Hair follicular keratinocyte (primary cell): Measurements from ENCODE around the genes SLC7A8 and MYH7.

- RAMPAGE, long total RNA = no peak
Measured at GRCh38 chr14:22872874-22873275, 1.3 kb downstream of the LRP10 start.

DNA sequence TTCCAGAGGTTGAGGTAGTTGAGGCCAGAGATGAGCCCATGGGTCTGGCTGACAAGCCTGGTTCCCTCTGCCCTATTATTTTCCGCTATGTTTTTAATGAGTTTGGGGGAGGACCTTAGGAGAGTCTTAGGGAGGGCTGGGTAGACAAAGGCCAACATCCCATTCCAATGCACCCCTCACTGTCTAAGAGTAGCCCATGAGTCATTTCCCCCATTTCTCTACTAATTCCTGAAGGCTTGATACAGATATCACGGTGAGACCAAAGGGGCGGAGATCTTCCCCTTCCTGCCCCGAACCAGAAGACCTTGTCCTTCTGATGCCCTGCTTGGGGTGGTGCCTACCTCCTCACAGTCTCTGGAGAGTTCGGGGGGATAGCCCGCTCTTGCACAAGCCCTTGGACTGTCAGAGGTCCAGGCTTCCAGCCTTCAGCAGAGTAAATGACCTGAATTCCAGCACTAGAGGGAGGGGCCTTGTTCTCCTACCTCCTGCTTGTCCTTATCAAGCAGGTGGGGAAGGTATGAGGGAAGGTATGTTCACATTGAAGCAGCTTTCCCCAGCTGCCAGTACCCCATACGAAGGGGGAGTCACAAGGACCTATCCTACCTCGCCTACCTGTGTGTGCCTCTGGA, 3.5 kb downstream of the PSMB11 start:
- RAMPAGE, long total RNA = no peak

GRCh38 chr14:23056521-23056720, 899 bp downstream of the CDH24 start:
- RAMPAGE, long total RNA = no peak

DNA sequence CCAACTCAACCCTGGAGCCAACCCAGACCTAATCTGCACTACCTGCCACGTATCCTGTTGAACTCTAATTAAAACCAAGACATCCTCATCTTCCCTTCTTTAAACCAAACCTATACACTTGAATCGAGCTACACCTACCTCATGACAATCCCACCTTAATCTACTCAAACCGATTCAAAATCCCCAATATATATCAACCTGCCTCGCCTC, 860 bp downstream of the ACIN1 start:
- RAMPAGE, long total RNA = no peak

DNA sequence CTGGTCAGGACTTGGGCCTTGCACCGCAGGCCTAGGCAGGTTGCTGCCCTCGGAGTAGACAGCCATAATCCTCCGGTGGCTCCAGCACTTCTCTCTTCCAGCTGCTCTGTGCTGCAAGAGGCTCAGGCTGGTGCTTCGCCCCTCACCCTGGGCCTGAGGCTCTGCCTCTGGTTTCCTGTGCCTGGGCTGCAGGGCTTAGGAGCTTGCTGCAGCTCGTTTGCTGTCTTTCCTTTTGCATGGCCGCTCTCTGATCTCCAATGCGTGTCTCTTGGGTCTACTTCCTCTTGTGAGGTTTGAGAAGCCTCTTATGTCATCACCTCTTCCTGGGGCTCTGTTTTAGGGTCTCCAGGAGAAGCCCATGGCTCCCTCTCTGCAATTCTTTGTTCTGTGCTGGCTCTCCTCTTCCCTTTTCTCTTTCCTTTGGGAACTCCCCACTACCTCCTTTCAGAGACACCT, 969 bp upstream of the CEBPE start:
- RAMPAGE, long total RNA = no peak

GRCh38 chr14:23137240-23137959, 18.3 kb upstream of the CEBPE start:
- RAMPAGE, long total RNA = no peak

DNA sequence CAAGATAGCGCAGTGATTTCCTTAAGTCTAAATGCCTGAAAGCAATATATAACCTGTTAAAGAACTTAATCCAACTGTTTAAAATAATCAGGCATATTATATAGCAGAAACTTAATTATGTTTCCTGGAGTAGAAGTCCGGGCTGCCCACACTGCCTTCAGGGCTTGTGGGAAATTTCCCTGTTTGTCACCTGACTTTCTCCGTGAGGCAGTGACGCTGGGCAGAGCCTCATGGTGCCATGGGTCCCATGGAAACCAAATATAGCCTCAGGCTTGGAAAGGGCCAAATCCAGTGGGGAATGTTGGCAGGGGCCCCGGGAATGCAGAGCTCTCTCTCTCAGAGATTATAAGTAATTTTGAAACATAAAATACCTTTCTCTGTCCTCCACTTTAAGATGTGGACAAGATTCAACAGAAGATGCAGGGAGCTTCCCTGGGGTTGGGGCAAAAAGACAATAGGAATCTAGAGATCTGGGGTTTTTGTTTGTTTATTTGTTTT, 23.0 kb upstream of the CEBPE start:
- RAMPAGE, long total RNA = no peak

GRCh38 chr14:23153523-23153832, 30.0 kb downstream of the SLC7A8 start:
- RAMPAGE, long total RNA = no peak

DNA sequence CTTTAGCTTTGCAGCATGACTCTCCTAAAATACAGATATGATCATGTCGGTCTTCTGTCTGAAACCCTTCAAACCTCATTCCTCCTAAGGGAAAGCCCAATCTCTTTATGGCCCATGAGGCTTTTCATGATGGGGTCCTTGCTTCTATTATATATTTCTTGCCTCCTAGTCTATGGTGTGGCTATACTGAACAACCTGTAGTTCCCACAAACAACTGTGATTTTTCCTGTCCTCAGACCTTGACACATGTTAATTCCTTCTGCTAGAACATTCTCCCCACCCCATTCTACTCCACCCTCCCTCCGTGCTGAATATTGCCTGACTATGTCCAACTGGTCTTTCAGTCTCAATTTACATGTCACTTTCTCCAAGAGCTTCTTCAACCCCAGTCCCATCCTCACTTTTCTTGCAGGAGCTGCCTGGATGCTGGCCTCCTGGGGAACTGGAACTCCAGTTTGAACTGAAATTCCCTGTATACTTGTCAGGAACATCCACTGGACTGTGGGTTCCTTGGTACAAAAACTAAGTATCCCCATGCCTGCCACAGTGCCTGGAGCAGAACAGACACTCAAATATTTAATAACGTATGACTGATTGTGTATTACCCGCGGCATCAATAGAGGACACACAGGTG, 25.9 kb downstream of the SLC7A8 start:
- RAMPAGE, long total RNA = no peak

DNA sequence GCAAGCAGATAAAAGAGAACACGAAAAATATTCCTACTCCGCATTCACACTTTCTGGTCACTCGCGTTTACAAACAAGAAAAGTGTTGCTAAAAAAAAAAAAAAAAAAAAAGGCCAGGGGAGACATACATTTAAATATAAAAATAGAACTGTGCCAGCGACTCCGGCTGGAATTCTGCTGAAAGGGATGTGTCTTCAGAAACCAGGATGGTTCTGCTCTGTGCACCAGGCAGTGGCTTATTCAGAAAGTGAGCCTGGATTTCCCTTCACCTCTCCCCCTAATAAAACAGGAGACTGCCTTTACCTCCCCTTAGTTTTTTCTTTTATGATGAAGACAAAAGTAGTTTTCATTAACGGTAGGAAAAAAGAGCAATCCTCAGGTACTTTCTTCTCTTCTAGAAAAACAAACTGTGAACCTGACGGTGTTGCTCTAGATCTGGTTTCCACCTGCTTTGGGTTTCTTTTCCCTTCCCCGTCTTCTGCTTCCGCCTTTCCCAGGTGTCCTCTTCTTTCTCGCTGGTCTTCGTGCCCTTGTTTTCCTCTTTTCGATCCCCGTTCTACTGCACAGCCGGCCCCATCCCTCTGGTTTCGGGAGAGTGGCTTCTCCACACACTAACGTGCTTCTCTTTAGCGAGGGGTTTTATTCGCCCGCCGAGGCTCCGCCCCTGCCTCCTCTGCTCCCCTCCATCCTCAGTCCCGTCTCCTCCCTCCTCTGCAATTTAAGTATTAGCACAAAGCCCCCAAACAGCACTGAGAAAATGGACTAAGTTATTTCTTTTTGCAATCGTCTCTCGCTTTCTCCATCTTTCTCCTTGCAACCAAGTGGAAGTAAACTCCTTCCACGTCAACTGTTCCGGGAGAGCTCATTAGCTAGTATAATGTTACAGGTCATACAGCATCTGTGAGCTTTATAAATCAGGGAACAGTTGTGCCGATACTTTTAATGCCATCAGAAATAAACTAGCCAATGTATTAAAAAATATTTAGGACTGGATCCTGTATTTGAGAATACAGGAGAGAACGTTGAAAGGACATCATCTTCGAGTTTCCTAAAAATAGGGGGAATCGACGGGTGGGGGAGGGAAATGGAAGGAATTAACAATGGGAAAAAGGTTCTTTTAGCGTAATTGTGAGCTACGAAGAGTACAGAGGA, at the start of gene SLC7A8:
TSS of gene SLC7A8 (minus strand) at position 613 of the 1,152 bp plus-strand sequence.
- RAMPAGE, long total RNA = no peak

GRCh38 chr14:23286220-23287082, 519 bp upstream of the HOMEZ start:
- RAMPAGE, long total RNA = no peak

DNA sequence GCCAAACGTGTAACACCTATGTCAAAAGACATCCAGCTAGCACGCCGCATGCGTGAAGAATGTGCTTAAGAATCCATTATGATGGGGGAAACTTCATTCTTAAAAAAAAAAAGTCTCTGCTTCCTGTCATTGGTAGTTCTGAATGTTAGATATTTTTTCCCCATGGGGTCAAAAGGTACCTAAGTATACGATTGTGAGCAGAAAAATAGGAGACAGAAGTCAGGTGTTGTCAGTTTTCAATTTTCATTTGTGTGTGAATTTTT, 7.3 kb downstream of the PPP1R3E start:
- RAMPAGE, long total RNA = no peak

GRCh38 chr14:23299222-23299623, 3.4 kb downstream of the PPP1R3E start:
- RAMPAGE, long total RNA = no peak

DNA sequence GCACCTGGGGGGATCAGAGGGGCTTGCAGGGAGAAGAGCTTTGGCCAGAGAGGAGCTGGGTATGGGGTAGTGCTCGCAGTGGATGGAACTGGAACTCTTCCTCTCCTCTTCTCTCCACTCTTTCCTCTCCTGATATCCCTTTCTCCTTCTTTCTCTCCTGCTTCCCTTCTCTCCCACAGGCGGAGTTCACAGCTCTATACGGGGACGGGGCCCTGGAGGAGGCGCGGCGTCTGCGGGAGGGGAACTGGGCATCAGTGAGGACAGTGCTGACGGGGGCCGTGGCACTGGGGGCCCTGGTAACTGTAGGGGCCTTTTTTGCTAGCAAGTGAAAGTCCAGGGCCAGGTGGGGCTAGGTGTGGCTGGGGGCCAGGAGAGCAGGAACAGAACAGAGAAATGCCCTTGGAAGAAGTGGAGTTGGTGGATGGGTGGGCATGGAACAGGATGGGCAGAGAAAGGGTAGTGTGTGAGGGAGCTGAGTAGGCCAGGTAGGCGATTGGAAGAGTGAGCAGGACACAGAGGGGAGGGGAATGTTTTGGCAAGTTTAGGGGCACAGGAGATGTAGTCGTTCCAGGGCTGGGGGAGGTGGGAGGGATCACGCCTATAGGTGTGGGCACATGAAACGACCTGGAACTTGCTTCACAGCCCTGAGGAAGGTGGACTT, 2.1 kb downstream of the BCL2L2 start:
- RAMPAGE, long total RNA = no peak

DNA sequence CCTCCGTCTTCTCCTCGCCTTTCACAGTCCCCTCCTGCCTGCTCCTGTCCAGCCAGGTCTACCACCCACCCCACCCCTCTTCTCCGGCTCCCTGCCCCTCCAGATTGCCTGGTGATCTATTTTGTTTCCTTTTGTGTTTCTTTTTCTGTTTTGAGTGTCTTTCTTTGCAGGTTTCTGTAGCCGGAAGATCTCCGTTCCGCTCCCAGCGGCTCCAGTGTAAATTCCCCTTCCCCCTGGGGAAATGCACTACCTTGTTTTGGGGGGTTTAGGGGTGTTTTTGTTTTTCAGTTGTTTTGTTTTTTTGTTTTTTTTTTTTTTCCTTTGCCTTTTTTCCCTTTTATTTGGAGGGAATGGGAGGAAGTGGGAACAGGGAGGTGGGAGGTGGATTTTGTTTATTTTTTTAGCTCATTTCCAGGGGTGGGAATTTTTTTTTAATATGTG, 4.5 kb downstream of the PABPN1 start:
- RAMPAGE, long total RNA = no peak

DNA sequence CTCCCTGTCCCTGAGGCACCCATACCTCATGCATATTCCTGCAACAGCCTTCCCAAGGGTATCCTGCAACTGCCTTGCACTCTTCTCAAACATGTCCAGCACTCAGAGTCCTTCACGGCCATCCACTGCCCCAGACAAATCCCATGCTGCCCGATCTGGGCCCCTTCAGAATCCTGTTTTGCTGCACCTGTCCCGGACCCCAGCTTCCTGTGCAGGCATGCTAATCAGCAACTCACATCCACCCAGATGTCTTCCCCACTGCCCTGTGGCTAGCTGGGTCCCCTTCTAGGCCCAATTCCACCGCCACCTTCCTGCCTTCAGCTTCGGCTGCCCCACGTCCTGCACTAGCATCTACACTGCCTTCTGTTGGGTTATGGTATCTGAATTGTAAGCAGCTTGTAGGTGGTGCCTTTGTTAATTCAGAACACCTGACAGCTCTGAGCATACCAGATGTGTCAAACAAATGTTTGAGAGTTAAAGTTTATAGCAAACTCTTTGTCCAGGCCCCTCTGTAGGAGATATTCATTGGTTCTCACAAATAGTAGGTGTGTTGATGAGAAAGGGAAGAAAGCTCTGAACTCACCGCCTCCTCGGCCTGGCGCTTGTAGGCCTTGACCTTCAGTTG, 5.9 kb downstream of the CMTM5 start:
- RAMPAGE, long total RNA = no peak

GRCh38 chr14:23409300-23409891, 1.3 kb upstream of the MYH6 start:
- RAMPAGE, long total RNA = no peak

DNA sequence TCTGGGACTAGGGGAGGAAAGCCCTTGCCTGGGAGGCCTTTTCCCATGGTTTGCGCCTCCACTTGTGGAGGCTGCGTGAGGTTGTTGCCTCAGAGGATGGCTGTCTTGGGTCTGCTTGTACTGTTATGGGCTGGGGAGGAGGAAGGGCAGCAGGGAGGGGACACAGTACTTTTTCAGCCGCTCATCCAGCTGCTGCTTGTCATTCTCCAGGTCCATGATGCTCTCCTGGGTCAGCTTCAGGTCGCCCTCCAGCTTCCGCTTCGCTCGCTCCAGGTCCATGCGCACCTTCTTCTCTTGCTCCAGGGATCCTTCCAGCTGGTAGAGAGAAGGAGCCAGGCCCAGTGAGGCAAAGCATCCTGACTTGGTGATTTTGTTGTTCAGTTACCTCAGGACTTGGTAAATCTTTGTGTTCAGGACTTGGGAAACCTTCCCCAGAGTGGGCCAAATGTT, 13.4 kb downstream of the MYH7 start:
- RAMPAGE, long total RNA = no peak

GRCh38 chr14:23435434-23436378, at the start of gene MYH7:
Gene MYH7 (minus strand): TSS chr14:23435660.
- RAMPAGE, long total RNA = no peak

GRCh38 chr14:23447814-23448368, 12.4 kb upstream of the MYH7 start:
- RAMPAGE, long total RNA = no peak